HT-29 (cell line): ENCODE data around the gene NUDT21.

DNA sequence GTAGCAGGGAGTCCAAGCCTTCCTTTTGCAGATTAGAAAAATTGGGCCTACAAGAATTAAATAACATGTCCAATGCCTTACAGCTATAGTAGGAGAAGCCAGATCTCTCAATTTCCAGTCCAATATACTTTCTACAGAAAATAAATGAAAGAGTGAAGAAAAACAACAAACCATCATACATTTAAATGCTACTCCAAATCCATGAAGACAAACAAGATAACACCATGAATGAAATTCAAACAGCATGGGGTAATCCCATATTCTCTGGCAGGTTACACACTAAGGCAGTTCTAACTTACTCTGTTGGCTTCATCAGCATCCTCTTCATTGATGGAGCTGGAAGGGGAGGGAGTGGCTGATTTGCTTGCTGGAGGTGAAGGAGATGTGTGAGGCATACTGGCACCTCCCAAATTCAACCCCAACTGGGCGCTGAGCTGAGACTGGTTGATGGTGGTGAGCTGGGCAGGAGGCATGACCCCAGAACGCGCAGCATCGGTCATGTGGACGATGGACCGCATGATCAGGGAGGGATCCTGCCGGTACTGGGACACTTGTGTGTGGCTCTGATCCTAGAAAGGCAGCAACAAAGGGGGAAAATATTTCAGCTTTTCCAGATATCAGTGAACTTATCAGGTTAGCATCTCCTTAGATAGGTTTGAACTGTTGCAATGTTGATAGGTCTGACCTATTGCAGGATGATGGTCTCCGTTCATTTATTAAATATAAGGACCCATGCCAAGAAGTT lies 96.8 kb downstream of the TOX3 start:
- RAMPAGE, long total RNA = no peak

DNA sequence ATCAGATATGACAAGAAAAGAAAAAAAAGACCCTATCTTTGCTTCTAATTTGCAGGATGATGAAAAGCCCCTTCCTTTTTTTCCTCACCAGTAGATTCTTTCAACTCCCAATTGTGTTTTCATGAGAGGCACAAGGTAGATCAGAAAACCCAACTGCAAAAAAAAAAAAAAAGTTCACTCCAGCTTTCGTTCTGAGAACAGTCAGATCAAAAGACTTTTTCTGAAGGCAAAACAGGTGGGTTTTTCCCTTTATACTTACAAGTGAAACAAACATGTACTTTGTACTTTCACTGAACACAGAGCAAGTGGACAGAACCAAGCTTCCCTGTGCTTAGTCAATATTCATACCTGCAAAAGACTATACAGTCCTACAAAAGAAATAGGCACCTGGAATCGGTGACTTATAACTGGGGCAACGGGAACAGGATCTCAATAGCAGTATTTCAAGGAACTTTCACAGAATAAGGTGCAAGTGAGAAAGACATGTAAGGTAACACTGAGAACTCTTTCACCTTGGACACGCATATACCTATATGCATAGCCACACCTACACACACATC lies 54.1 kb downstream of the TOX3 start:
- RAMPAGE, long total RNA = no peak

- RAMPAGE, long total RNA = no peak
Observed at GRCh38 chr16:52539776-52540353, 7.1 kb downstream of the TOX3 start.

DNA sequence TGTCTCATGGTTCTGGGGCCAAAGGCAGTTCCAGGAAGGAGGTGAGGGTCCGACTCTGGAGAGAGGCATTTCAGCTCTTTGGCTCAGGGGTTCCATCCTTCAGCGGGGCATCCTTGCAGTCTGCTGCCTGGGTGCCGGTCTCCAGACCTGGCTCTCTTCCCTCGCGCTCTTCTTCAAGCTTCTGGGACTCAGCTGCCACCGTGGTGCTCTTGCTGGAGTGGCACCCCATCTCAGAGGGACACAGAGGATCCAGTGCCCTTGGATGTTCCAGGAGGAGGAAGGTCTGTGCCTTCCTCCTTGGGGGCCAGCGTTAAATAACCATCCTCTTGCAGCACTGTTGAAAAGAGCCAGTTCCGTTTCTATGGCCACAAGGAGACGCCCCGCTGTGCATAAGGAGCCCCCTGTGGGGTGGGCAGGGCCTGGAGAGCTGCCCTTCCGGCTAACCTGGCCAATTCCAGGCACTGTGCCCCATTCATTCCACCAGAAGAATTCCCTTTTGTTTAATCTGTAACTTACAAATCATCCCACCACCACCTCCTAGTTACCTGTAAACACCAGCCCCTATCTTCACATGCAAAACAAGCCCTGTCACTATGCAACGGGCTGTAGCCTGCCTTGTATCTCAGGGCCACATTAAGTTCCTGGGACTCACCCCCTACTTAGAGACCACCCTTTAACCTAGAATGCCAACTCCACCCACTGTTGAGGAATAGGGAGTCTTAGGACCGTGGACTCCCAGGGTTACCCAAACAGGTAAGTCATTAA lies 8.6 kb downstream of the CHD9NB start:
- RAMPAGE, long total RNA = no peak

- RAMPAGE, long total RNA = no peak
Observed at GRCh38 chr16:53445387-53445900, 11.2 kb downstream of the RBL2 start.

GRCh38 chr16:53744010-53744907 lies 40.3 kb downstream of the FTO start:
- RAMPAGE, long total RNA = no peak

DNA sequence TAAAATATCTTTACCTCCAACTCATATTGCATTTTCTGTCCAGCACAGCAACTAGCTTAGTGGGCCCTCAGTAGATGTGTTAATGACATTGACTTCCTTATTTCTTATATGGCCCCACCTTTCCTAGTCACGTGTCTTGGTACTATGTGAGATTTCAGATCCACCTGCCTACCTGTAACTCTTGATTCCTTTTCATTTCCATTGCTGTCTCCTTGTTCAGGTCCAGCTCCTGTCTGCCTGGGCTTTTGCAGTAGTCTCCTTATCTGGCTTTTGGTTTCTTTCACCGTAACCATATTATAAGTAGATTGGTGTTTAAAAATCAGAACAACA lies 71.2 kb downstream of the FTO start:
- RAMPAGE, long total RNA = no peak

DNA sequence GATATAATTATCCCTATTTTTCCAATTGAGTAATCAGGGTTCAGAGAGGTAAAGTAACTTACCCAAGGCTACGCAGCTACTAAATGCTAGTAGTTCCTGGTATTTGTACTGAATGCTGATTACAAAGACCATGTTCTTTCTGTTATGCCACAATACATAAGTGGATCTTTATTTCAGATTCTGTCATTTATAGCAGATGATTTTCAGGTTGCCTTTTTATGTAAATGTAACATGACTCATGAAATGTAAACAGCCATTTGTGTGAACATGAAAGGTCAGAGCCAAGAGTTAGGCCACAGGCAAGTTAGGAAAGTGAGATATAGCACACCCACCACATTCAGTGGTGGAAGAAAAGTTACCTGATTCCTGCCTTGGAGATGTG lies 77.2 kb downstream of the FTO start:
- RAMPAGE, long total RNA = no peak

- RAMPAGE, long total RNA = no peak
Observed at GRCh38 chr16:53946959-53947612, 243.1 kb downstream of the FTO start.

DNA sequence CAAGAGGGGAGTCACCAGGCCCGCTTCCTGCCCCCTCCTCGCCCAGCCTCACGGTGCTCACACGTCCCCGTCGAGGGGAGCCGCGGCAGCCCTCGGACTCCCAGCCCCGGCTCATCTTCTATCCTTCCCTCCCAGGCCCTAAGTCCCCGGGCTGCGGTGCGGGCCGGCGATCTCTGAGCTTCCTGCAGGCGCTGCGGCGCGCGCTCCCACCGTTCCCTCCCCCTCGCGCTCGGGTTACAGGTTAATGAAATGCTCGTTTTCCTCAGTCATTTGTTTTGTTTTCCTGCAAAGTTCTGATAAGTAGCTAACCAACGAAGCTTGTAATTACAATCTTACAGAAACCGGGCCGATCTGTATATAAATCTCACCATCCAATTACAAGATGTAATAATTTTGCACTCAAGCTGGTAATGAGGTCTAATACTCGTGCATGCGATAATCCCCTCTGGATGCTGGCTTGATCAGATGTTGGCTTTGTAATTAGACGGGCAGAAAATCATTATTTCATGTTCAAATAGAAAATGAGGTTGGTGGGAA lies 3.0 kb upstream of the IRX3 start:
- RAMPAGE, long total RNA = no peak

- RAMPAGE, long total RNA = no peak
Observed at GRCh38 chr16:54651822-54652156, 278.9 kb upstream of the IRX5 start.

DNA sequence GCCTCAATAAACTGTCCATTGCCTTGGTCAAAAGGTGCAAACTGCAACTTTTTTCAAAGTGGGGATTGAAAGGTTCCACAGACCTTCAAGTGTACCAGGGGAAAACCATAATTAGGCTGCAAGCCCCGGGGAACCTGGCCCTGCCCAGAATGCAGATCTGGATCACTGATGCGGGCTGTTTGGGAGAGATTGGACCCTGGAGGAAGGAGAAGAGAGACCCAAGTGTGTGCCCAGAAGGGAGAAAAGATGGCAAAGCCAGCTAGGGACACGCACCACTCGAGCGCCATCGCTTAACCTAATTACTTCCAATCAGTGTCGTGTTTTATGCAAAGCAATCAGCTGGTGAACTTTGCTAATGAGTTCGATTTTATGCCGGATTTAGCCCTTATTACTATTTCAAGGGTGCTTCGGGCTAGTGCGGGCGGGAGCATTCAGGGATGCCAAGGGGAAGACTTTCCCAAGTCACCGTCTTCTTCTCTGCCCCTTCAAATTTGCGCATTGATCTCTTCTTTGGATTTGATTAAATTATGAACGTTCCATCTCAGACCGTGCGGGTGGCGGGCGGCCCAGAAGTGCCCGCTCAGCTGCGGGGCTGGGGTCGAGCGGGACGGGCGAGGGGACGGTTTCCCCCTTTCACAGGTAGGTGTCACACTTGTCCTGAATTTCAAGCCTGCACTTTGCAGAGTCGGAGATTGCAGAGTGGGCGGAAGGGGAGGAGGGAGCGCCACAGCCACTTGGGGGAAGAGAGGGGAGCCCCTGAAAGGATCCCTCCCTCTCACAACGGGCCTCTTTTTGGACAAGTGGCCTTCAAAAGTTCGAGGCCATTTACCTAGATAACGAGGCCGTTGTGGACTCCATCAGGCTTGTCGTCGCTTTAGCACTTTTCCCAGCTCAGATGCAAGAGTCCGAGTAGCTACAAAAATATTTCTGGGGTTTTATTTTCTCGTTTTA lies 4.1 kb downstream of the IRX5 start:
- RAMPAGE, long total RNA = no peak

GRCh38 chr16:55370847-55371493 lies 47.0 kb downstream of the IRX6 start:
- RAMPAGE, long total RNA = no peak

DNA sequence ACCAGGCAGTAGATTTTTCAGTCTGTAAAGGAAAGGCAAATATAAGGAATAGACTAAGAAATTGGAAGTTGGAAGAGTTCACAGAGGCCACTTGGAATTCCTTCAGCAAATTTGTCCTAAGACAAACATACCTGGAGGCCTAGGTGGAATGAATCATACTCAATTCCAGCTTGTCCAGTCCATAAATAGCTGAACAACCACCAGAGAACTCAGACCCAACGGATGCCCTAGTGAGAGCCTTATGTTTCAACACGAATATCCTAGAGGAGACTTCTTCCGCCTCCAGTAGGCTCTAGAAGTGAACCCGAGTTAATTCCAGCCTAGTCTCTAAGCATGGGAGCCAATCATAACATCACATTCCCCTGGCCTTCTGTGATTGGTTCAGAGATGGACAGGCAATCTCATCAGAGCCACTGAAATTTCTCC lies 62.9 kb downstream of the IRX6 start:
- RAMPAGE, long total RNA = no peak

DNA sequence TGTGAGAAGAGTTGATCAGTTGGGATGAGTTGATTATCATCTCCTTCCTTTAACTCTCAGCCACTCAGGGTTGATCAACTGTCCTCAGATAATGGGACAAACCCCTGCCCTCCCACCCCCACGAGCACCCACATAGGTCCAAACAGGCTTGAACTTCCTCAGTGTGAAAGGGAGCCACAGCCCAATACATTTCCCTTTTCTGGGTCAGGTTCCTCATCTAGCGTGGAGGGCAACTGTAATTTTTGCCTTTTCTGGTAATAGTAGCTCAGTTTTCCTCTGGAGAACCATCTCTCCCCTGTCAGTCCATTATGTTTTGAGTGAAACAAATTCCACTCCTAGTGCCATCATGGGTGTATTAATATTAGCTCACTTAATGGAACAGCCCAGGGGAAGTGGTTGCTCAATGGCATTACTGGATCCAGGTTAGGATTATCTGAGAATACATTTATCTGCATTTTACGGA lies 544 bp upstream of the LPCAT2 start:
- RAMPAGE, long total RNA = no peak

DNA sequence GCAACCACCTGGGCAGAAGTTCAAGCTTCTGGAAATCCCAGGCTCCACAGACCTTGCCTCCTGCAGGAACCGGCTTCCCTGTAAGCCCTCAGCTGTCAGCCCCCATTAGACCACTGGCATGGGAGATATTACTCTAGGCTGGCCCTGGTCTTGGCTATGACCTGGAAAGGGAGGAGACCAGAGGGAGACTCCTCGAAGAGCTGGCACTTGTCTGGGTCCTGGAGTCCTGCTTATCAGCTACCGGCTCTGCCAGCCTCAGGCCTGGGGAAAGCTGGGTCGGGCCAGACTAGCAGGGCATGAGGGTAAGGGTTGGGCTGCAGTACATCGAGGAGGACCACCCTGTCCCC lies 53.9 kb downstream of the SLC6A2 start:
- RAMPAGE, long total RNA = no peak

DNA sequence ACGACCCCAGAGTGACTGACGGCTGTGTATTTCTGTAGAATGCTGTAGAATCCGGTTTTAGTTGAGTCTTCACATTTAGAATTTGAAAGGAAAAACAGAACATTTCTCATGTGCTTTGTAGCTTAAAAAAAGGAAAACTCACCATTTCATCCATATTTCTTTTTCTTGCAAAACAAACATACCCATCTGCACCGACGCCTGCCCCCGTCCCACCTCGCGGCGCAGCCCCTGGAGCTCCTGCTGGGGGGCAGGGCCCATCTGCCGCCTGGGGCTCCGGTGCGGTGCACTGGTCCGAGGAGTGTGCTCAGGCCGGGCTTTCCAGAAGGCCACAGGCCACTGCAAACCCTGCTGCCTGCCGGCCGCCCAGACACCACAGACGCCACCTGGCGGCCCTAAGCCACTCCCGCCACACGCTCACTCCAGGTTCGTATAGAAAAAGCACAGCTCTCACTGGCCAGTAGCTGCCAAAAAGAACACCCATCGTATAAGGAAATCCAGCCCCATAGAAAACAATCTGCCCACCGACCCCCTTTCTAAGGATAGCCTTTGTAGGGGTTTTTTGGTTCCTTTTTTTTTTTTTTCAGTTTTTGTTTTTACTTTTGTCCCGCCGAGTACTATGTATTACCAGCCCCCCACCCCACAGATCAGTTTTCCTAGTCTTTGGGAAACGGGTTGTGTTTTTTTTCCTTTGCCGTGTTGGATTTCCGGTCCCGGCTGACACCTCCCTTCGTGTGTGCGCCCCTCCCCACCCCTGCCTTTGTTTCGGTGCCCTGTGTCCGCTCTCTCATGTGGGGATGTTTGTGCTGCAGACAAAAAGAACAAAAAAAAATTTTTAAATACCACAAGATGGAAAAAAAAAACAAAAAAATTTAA lies 68.9 kb downstream of the AMFR start:
- RAMPAGE, long total RNA = no peak

DNA sequence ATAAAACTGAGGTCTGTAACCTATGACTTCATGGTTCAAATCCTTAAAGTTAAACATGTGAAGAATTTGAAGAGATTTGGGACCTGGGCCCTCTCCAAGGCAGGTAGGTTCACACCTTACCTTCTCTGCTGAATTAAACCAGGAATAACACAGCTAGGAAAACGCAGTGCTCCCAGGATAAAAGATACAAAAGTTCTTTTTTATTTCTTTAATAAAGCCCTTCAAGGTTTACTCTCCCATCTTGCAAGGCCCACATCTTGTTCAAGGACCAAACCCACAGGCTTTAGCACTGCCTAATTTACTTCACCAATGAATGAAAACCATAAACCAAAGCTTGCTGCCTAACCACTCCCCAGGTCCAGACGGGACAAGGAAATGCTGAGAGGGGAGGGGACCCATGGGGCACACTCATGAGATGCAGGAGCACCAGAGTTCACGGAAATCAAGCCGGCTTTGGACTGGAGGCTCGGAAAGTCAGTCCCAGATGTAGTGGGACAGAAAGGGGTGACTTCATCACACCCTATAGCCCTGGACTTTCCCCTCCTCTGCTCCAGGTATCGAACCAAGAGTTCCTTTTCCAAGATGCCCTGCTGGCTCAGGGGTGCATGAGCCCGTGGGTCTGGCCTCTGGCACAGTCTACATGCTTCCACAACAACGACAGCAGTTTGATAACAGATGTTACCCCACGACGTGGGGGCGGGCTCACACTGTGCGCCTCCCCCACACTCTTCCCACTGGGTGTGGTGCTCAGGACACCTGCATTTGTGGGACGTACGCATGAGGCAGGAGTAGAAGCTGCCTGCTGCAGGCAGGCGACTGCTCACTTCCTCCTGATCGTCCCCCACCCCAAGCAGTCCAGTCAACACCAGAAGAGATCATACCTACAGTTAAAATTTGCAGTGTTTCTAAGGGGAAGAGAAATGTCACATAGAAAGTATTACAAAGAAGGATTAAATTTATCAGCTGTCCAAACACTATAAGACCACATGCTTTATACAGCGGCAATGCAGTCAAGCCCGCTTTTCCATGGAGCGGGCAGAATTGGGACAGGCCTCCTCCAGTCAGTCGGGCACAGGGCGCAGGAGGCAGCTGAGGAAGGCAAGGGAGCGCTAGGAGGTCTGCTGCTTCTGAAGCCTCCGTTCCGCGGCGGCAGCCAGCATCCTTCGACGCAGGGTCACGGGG lies 63.2 kb downstream of the AMFR start:
- RAMPAGE, long total RNA = no peak

DNA sequence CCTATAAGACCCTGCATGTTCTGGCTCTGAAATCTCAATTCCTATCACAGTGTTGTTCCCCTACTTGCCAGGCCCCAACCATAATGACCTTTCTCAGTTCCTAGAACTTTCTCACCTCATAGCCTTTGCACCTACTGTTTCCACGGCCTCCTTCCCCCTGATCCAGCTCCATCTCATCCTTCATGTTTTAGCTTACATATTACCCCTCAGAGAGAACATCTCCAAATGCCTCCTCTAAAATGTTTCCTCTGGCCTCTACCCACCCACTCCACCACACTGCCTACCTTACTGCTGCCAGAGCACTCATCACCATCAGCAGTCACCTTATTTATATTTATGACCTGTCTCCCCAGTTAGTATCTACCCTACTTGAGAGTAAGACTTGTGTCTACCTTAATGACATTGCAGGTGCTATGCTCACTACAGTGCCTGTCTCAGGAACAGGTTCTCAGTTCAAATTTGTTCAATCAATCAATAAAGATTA lies 41.3 kb downstream of the AMFR start:
- RAMPAGE, long total RNA = no peak

DNA sequence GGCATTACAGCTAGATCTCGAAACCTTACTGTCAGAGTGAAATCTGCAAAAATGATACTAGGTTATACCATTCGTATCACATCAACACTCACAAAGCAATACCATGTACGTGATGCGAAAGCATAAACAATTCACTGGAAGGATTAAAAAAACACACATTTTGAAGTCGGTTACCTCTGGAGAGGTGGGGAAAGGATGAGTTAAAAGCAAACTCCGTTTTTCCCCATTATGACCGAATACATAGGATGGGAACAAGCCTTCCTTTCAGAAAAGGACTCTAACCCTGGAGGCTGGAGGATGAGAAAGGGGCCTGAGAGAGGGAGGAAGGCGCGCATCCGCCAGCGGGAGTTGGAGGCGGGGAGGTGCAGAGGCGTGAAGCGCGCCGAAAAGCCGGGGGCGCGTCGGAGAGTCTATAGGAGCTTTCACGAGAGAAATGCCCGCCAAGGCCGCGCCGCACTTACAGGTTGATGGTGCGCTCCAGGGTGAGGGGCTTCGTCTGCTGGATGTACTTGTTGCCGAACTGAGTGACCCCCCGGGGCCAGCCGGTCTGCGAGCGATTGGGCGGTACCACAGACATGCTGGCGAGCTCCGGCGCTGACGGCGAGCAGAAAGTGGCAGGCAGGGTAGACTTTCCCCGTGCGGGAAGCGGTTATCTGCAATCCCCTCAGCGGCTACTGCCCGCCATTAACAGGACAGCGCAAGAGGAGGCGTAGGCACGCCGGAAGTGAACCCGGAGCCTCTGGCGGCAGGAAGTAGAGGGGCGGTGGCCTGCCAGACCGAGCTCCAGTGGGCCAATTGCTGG lies at the start of gene NUDT21:
Gene NUDT21, minus strand, starts transcription at position 707 of the 802 bp plus-strand sequence.
- RAMPAGE, long total RNA = start-site peak on the minus strand centred at position 722 of the sequence, 40 bp wide, 215 and 254 reads in 2 replicates